Cardiac atrium fibroblast (primary cell): ENCODE measurements around a stretch of chr4.

- RAMPAGE, long total RNA = no peak
These were observed 15.2 kb upstream of the ARL9 start for GRCh38 chr4:56490289-56490929.

DNA sequence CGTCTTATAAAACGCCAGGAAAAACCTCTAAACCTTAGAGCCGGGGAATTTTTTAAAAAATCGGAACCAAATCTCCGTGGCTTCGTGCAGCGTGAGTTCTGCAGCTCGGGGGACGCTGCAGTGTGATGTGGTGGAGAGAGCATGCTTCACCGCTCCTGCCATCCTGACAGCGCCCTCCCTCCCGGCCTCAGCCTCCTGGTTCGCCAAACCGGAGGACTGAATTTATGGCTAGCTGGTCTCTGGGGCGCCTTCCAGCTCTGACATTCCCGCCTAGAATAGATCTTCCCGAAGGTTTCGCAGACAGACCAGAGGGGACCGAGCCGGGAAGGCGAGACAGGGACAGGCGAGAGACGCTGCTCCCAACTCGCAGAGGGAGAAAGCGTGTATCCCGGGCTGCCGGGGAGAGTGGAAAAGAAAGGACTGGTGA, 25.9 kb downstream of the HOPX start:
- RAMPAGE, long total RNA = no peak

GRCh38 chr4:56934534-56935493, 27.1 kb downstream of the REST start:
- RAMPAGE, long total RNA = no peak

DNA sequence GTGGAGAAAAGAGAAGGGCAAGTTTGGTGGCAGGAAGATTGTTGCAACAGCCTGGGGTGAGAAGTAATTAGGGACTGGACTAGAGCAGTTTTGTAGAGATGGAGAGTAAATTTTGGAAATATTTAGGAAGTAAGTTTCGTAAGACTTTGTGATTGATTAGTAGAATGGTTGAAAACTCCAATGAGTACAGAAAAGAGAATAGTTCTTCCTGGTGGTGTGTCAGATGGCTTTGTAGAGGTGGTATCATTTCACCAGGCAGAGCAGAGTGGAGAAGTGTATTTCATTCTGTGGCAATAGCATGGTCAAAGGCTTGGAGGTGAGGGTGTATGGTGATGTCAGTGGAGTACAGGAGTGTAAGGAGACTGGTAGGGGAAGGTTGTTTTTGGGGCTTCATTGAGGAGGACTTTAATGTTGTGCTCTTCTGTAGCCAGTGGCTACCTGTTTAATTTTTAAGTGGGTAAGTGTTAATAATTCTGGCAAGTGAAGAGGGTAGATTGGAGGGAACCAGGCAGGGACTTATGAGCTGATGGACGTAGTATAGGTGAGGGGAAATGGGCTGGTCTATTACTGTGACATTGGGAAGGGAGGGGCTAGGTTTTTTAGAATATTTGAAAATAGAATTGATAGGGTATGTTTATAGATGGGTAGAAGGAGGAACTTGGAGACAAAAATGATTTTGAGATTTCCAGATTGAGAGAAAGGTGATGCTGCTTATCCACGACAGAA, 30.5 kb downstream of the POLR2B start:
- RAMPAGE, long total RNA = no peak

- RAMPAGE, long total RNA = no peak
These were observed 52.3 kb downstream of the POLR2B start for GRCh38 chr4:57030955-57031458.

DNA sequence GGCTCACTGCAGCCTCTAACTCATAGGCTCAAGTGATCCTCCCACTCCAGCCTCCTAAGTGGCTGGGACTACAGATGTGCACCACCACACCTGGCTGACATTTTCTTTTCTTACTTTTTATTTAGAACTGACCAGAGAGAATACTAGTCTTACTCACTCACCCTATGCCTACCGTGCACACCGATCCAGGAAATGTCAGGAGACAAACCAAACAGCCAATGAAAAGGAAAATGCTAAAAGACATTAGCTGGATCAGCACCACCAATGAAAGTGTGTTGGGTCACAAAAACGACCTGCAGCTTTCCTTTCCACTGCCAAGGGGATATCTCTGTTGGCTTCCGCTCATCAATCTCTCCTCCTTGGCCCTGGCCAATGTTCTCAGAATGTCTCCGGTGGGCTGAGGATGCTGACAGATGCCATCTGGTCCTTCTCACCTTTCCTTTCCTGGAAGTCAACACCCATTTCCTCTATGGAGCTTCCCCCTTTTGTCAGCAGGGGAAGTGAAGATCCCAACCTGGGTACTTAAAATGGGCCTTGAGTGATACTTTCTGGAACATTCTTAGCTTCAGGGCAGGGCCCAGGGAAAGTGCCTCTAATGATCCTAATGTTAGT, 29.5 kb downstream of the IGFBP7 start:
- RAMPAGE, long total RNA = no peak

- RAMPAGE, long total RNA = no peak
These were observed 25.1 kb downstream of the IGFBP7 start for GRCh38 chr4:57084796-57085765.

DNA sequence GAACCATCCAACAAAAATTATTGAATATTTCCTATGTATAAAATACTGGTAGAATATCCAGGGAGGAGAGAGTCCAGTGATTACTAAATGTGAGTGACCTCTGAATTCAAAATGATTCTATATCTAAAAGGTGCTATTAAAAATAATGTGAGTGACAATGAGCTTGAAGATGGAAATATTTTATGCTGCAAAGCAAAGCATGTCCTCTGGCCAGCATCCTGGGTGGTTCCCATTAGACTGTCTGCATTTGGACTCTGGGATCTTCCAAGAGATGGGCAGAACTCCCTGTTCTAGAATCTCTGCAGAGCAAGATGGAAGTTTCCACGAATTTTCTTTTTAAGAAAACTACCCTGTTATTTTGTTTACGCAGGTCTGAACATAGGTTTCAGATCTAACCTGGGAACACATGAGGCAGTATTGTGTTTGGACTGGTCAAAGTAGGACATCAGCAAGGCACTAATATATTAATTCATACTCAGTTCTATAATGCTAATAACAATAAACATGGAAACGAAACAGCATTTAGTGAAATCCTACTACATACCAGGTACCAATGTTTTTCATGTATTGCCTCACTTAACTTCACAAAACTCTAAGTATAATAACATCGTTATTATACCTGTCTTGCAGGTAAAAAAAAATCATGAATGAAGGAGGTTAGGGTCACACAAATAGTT, 13.0 kb downstream of the IGFBP7 start:
- RAMPAGE, long total RNA = no peak

DNA sequence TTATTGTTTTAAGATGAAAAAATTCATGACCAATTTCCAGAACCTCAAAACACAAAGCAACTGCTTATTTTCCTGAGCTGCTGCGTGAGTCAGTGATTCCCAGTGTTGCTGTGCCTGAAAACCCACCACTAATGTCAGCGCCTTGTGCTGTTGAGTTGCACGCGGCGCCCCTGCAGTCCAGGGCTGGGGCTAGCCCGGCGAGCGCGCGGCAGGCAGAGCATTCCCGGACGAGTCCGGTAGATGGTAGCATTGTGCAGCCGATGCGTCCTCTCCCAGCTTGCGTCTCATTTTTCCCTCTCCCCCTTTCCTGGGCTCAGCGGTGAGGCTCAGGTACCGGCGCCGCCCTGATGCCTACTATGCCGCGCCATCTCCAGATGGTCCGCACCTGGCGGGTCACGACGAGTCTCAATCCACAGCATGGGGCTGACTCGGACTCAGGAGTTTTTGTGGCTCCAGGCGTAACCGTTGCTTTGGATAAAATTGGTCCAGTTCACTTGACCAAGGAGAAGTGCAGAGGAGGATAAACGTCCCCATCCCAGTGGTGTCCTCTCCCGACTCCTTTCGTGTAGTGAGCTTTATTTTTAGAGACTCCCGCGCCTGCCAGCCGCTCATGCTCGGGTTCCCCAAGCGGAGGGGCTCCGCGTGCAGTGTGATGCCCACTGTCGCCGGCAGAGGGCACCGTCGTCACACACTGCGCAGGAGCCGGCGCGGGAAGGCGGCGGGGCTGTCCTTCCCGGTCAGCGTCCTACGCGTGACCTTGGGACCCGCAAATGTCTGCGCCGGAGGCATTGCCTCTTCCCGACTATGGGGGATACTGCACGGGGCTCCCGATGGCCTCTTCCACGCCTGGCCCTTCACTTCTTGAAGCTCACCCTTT, 53.6 kb upstream of the IGFBP7 start:
- RAMPAGE, long total RNA = no peak

GRCh38 chr4:60794421-60794696, 405.8 kb upstream of the ADGRL3 start:
- RAMPAGE, long total RNA = no peak

DNA sequence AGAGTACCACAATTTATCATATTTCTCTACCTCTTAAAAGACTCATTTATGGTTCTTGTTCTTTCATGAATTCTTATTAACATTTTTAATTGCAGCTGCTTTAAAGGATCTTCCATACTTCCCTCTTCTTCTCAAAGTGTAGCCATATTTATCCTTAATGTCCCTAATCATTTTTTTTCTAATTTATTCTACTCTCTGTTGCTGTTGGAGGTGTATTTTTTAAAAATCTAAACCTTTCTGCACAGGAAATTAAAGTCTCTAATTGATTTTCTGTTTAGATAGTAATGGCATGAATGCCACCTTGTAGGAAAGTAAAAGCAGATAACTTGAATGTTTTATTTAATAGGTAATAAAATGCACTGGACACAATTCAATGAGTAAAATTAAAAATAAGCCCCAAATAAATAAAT, 342.2 kb upstream of the ADGRL3 start:
- RAMPAGE, long total RNA = no peak

GRCh38 chr4:61200817-61201177, 671 bp downstream of the ADGRL3 start:
- RAMPAGE, long total RNA = no peak

GRCh38 chr4:67543939-67544475, 1.3 kb downstream of the CENPC start:
- RAMPAGE, long total RNA = no peak

GRCh38 chr4:67659312-67659756, 41.6 kb downstream of the UBA6 start:
- RAMPAGE, long total RNA = no peak

DNA sequence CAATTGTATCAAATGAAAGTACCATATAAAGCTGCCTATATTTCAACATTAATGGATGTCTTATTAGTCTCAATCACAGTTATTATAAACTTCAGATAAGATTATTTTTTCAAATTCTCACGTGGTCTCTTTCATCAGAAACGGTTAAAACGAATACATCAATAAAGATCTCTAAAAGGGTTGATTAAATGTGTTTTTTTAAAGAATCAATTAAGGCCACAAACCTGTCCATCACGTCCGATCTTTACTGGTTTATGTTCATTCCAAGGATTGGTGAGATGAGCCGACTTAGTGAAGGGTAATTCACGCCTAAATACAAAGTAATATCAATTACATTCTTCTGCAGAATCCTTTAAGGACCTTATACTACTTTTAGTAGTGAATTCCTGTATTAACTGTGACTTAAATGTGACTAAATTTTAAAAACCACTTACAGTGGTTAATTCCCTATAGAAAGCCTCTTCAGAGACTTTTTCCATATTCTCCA, 25.9 kb downstream of the YTHDC1 start:
- RAMPAGE, long total RNA = no peak

- RAMPAGE, long total RNA = no peak
These were observed 21.7 kb downstream of the YTHDC1 start for GRCh38 chr4:68328098-68328710.

DNA sequence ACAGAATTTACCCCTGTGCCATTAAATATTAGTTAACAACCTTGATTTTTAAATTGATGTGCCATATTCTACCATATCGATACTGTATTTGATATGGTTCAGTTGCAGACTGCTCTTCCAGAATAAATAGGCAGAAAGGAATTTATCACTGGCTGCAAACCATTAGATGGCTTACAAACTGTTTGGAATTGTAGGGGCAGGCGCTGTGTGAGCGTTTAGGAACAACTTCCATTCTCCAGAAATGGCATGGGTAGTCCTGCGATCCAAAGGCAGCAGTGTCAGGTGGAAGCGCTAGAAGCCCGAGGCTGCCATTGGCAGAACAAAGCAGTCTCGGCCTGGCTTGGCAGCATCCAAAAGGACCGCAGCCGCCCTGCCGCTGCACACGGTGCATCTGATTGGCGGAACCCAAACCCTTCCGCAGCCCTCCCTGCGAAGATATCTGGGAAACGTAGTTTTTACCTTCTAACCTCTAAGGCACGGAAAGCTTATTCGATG, 23.6 kb upstream of the YTHDC1 start:
- RAMPAGE, long total RNA = no peak

DNA sequence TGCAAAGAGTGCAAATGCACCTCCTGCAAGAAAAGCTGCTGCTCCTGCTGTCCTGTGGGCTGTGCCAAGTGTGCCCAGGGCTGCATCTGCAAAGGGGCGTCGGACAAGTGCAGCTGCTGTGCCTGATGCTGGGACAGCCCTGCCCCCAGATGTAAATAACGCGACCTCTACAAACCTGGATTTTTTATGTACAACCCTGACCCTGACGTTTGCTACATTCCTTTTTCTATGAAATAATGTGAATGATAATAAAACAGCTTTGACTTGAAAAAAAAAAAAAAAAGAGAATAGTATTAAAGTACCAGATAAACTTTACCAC, 26.5 kb upstream of the YTHDC1 start:
- RAMPAGE, long total RNA = no peak

DNA sequence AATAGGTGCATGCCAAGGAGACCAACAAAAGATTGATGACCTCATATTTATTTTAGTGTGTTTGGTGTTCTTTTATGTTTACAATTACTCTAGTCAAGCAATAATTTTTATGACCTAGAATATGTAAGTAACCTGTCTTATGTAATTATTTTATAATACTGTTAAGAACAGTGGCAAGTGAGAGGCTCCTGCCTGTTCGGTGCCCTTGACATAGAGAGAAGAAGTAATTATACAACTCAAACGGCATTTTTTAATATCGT, 232 bp upstream of the UGT2B15 start:
- RAMPAGE, long total RNA = no peak

DNA sequence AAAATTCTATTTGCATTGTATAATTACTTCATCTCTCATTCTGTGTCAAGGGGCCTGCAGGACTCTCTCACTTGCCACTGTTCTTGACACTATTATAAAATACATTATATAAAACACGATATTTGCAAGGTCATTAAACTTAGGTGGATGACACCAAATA, 257 bp upstream of the UGT2B10 start:
- RAMPAGE, long total RNA = no peak